Adrenal gland (tissue), 7 donors: ENCODE results near the genes MED6 and MAP3K9.

DNA sequence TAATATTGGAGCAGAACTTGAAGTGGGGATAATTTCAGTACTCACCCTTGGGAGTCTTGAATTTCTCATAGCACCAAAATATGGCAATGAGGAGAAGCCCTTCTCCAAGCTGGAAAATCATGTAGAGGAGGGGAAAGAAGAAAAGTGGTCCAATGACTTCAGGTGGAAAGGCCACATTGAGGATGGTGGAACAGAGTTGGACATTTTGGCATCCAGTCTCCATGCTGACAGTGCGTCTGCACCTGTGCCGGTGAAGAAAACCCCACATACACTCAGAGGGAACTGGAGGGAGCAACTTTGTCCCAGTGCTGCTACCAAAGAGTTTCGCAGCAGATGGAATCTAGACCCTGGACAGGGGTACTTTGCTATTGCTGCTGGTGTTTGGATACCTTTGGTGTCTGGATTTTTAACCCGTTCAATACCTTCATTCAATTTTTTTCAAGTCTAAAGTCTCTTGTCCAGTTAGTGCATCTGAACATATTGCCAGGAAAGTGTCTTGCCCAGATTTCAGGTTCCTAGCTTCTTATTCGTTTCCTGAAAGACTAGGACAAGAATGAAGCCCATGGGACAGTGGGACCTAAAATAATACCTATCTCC lies 11.4 kb downstream of the SRSF5 start:
- PRO-cap, 3 experiments: peak in 2 of 3 experiments; most common plus-strand start position 321 of the sequence (in 1)
- RAMPAGE, long total RNA, 4 experiments: no peak in any of the 4 experiments
- RRBS: no CpG with 5 or more reads among the region's 5 CpGs

GRCh38 chr14:69778885-69779482 lies 12.0 kb downstream of the SRSF5 start:
- PRO-cap, 3 experiments: peak in 1 of 3 experiments; most common plus-strand start chr14:69779388 (in 1)
- RAMPAGE, long total RNA, 4 experiments: no peak in any of the 4 experiments
- RRBS: no CpG with 5 or more reads among the region's 2 CpGs

- PRO-cap, 3 experiments: no peak in any of the 3 experiments
- RAMPAGE, long total RNA, 4 experiments: no peak in any of the 4 experiments
- RRBS: no CpG with 5 or more reads among the region's 7 CpGs
Measured at GRCh38 chr14:69779522-69780587, 12.9 kb downstream of the SRSF5 start.

GRCh38 chr14:70030275-70030821 lies 151.1 kb downstream of the SMOC1 start:
- PRO-cap, 3 experiments: no peak in any of the 3 experiments
- RAMPAGE, long total RNA, 4 experiments: no peak in any of the 4 experiments
- RRBS: no CpG with 5 or more reads among the region's 6 CpGs

GRCh38 chr14:70555492-70556370 lies 20.9 kb upstream of the ADAM20 start:
- PRO-cap, 3 experiments: peak in 1 of 3 experiments; most common minus-strand start chr14:70555907 (in 1)
- RAMPAGE, long total RNA, 4 experiments: no peak in any of the 4 experiments
- RRBS: no CpG with 5 or more reads among the region's 28 CpGs

- PRO-cap, 3 experiments: peak in 3 of 3 experiments; most common plus-strand start chr14:70600770 (in 2); most common minus-strand start chr14:70600653 (in 3)
- RAMPAGE, long total RNA, 4 experiments: start-site peak on the minus strand in 4 of 4 experiments, at chr14:70600649-70600679 at its widest, 22 to 160 reads per replicate
- RRBS: no CpG with 5 or more reads among the region's 50 CpGs
Measured at GRCh38 chr14:70600102-70601140, at the start of gene MED6. MED6 (minus strand) TSS chr14:70600655.

DNA sequence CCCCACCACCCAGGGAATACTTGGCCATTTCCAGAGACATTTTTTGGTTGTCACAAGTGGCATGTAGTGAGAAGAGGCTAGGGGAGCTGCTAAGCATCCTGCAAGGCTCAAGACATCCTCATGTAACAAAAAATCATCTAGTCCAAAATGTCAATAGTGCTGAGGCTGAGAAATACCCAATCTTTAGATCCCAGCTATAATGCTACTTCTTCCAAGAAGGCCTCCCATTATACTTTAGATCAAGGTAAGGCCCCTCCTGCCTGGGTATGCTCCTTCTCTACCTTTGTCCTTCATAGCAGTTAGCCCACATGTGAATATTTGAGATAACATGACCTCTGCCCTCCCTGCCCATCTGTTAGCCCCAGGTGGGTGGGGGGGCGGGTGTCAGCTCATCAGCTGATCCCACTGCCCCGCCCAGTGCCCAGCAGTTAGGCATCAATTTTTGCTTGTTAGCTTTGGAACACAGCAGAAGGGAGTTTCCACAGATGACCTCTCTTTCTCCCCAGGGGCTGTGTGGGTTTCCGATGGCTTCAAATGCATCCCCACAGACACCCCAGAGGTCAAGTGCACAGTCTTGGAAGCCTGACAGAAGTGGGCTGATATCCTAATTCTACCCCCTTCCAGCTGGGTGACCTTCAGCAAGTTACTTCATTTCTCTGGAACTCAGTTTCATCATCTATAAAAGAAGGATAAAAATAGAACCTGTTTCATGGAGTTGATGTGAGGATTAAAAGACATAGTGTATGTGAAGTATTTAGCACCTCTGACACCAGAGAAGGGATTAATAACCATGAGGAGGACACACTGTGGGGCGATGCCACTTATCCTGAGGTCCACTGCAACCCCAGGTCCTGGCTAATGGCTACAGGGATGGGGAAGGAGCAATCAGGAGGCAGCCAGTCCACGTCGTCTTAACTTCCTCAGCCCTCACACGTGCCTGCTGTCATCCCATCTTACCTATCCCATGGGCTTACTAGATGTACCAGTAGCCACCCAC lies 21.9 kb downstream of the TTC9 start:
- PRO-cap, 3 experiments: no peak in any of the 3 experiments
- RAMPAGE, long total RNA, 4 experiments: no peak in any of the 4 experiments
- RRBS: no CpG with 5 or more reads among the region's 7 CpGs

DNA sequence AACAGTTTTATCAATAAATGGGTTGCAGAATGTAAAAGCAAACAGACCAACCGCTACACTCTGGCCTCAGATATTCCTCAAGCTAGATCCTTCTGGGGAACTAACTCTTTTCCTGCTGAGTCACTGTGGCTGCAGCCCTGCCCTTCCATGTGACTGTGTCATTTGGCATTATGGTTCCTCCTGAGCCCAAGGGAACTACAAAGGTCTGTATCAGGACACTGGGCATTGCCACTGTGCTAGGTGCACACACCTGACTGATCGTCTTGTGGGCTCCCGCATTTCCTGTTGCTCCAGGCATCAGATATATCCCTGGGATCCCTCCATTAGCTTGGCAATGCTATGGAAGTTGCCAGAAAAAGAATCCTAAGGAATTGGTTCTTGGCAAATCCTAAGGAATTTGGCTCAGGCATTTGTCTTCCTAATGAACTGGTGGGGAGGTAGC lies 56.7 kb downstream of the TTC9 start:
- PRO-cap, 3 experiments: no peak in any of the 3 experiments
- RAMPAGE, long total RNA, 4 experiments: no peak in any of the 4 experiments
- RRBS: no CpG with 5 or more reads among the region's 3 CpGs

GRCh38 chr14:70800602-70801185 lies 8.6 kb downstream of the MAP3K9 start:
- PRO-cap, 3 experiments: no peak in any of the 3 experiments
- RAMPAGE, long total RNA, 4 experiments: no peak in any of the 4 experiments
- RRBS: no CpG with 5 or more reads among the region's 14 CpGs

GRCh38 chr14:70809101-70810088 lies at the start of gene MAP3K9:
MAP3K9 (minus strand) TSS chr14:70809513.
- PRO-cap, 3 experiments: peak in 3 of 3 experiments; most common plus-strand start chr14:70809960 (in 2); most common minus-strand start chr14:70809518 (in 3)
- RAMPAGE, long total RNA, 4 experiments: start-site peak on the plus strand in 2 of 4 experiments, at chr14:70809891-70809960 at its widest, 6 to 16 reads per replicate
- RRBS: 2% methylated on average over 25 of the region's 103 CpGs

GRCh38 chr14:70827611-70828280 lies 18.4 kb upstream of the MAP3K9 start:
- PRO-cap, 3 experiments: no peak in any of the 3 experiments
- RAMPAGE, long total RNA, 4 experiments: no peak in any of the 4 experiments
- RRBS: 60% methylated on average over 3 of the region's 7 CpGs

- PRO-cap, 3 experiments: no peak in any of the 3 experiments
- RAMPAGE, long total RNA, 4 experiments: no peak in any of the 4 experiments
- RRBS: no CpG with 5 or more reads among the region's 6 CpGs
Measured at GRCh38 chr14:70915579-70916640, 8.7 kb downstream of the PCNX1 start.

DNA sequence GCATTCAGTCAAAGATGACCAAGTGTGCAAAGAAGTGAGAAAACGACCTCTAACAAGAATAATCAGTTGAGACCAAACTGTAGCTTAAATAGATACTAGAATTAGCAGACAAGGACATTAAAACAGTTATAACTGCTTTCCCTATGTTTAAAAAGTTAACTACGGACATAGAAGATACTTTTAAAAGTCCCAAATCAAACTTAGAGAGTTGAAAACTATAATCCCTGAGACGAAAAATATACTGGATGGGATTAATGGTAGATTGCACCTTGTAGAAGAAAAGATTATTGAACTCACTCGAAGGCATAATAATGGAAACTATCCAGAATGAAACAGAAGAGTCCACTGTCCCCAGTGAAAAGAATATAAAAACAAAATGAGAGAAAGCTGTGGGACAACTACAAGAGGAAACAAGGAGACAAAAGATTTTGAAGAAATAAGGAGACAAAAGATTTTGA lies 107.1 kb downstream of the PCNX1 start:
- PRO-cap, 3 experiments: no peak in any of the 3 experiments
- RAMPAGE, long total RNA, 4 experiments: no peak in any of the 4 experiments
- RRBS: no CpG with 5 or more reads among the region's 4 CpGs

GRCh38 chr14:71116491-71117392 lies 203.5 kb upstream of the SIPA1L1 start:
- PRO-cap, 3 experiments: peak in 1 of 3 experiments; most common plus-strand start chr14:71116951 (in 1)
- RAMPAGE, long total RNA, 4 experiments: no peak in any of the 4 experiments
- RRBS: no CpG with 5 or more reads among the region's 8 CpGs

DNA sequence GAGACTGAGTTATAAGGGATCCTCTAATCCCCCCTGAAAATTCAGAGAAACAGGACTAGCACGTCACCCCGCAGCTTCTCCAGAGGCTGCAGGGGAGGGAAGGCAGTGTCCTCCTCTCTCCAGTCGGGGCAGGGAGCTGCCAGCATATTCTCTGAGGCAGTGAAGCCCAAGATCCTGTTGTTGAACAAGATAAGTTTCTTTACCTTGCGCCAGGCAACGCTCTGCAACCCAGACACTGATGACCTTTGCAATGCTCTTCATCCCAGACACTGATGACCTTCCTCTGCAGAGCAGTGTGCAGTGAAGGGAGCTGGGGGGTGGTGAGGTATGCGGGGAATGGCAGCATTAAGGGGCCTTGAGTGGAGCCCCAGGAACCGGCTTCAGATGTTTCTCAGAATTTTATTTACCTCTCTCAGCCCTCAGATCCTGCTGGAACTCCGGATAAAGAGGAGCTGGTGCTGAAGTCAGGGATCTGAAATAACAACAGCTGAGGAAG lies 132.2 kb upstream of the SIPA1L1 start:
- PRO-cap, 3 experiments: no peak in any of the 3 experiments
- RAMPAGE, long total RNA, 4 experiments: no peak in any of the 4 experiments
- RRBS: 33% methylated on average over 1 of the region's 8 CpGs

- PRO-cap, 3 experiments: no peak in any of the 3 experiments
- RAMPAGE, long total RNA, 4 experiments: no peak in any of the 4 experiments
- RRBS: 44% methylated on average over 8 of the region's 48 CpGs
Measured at GRCh38 chr14:71253831-71254631, 66.2 kb upstream of the SIPA1L1 start.

GRCh38 chr14:71384181-71385041 lies 64.1 kb downstream of the SIPA1L1 start:
- PRO-cap, 3 experiments: no peak in any of the 3 experiments
- RAMPAGE, long total RNA, 4 experiments: no peak in any of the 4 experiments
- RRBS: no CpG with 5 or more reads among the region's 12 CpGs

DNA sequence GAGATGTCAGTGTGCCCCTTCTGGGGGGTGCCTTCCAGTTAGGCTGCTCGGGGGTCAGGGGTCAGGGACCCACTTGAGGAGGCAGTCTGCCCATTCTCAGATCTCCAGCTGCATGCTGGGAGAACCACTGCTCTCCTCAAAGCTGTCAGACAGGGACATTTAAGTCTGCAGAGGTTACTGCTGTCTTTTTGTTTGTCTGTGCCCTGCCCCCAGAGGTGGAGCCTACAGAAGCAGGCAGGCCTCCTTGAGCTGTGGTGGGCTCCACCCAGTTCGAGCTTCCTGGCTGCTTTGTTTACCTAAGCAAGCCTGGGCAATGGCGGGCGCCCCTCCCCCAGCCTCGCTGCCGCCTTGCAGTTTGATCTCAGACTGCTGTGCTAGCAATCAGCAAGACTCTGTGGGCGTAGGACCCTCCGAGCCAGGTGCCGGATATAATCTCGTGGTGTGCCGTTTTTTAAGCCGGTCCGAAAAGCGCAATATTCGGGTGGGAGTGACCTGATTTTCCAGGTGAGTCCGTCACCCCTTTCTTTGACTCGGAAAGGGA lies 83.9 kb upstream of the RGS6 start:
- PRO-cap, 3 experiments: no peak in any of the 3 experiments
- RAMPAGE, long total RNA, 4 experiments: no peak in any of the 4 experiments
- RRBS: no CpG with 5 or more reads among the region's 17 CpGs

GRCh38 chr14:71848885-71849222 lies 83.4 kb upstream of the RGS6 start:
- PRO-cap, 3 experiments: no peak in any of the 3 experiments
- RAMPAGE, long total RNA, 4 experiments: no peak in any of the 4 experiments
- RRBS: no CpG with 5 or more reads among the region's 6 CpGs

- PRO-cap, 3 experiments: no peak in any of the 3 experiments
- RAMPAGE, long total RNA, 4 experiments: no peak in any of the 4 experiments
- RRBS: no CpG with 5 or more reads among the region's 9 CpGs
Measured at GRCh38 chr14:72000823-72001403, 68.7 kb downstream of the RGS6 start.